Temporal lobe (tissue), 2 donors: ENCODE data around the gene SMYD4.

GRCh38 chr17:1628210-1628751, 353 bp downstream of the SLC43A2 start:
- RAMPAGE, long total RNA, result no peak

GRCh38 chr17:1684951-1685229, 223 bp upstream of the PRPF8 start:
- RAMPAGE, long total RNA, result no peak

GRCh38 chr17:1736936-1737762, 5.5 kb upstream of the SERPINF2 start:
- RAMPAGE, long total RNA, result no peak

DNA sequence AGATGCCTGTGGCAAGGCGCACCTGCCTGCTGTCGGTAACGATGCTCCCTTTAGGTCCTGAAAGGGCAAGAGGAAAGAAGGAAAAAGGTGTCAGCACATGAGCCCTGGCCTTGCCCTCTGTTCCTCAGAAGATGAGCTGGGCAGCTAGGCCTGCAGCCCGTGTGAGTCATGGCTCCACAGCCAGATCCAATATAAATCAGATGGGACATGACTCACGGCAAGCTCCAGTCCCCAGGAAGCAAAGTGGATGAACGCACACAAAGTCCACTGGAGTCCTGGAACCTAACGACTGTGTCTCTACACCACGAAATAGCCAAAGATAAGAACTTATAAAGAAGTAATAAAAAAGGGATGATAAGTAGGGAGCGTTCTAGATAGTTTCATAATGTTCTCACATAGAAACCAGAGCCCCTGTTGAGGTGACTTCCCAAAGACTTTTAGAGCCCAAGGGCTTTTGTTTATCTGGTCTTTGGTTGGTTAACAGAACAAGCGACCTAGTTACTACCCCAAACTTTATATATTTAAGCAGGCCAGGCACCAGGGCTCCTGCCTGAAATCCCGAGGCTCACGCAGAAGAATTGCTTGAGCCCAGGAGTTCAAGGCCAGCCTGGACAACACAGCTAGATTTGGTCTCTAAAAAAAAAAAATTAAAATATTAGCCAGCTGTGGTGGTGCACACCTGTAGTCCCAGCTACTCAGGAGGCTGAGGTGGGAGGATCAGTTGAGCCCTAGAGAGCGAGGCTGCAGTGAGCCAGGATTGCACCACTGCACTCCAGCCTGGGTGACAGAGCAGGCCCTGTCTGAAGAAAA, 25.9 kb downstream of the SERPINF1 start:
- RAMPAGE, long total RNA, result no peak

DNA sequence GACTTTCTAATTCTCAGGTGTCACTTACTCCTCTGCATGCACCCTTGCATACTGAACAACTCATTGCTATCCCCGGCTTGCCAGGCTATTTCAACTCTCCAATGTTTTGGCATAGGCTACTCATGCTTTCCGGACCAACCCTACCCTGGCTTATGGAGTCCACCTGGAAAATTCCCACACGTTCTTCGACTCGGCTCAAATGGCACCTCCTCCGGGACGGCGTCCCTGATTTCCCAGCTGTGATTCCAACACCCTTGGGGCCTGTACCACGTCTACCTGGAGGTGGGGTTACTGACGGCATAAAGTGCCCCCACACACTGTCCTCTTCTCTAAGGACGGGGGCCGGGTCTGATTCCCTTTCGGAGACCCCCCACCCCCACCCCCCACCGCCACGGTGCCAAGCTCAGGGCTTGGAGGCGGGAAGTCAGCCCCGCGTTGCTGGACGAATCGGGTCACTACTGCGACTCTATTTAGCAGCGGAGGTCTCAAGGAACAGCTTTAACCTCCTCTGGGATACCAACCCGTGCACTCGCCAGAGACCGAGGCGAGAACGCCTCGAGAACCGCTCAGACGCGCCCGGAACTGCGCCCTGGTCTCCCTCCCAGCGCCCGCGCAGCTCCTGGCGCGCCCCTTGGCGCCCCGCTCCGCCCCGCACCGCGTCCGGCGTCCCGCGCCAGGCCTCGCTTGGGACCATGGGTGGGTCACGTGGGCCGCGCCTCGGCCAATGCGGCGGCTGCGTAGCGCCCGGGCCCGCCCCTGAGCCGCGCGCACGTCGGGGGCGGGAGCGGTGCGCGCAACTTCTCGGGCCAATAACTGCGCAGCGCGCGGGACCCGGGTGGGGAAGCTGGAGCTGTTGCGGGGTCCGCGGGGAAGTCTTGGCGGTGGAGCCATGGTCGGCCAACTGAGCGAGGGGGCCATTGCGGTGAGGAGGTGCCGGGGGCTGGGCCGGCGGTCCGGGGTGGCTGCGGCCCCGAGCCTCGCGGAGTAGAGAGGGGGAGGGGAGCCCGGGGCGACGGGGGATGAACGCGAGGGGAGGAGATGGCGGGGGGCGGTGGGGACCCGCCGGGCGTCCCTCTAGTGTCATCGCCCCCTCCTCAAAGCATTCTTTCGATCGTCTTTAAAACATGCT, at the start of gene SMYD4:
Gene SMYD4 (minus strand): TSS at position 698 of the 1,129 bp plus-strand sequence.
- RAMPAGE, long total RNA, result no peak

DNA sequence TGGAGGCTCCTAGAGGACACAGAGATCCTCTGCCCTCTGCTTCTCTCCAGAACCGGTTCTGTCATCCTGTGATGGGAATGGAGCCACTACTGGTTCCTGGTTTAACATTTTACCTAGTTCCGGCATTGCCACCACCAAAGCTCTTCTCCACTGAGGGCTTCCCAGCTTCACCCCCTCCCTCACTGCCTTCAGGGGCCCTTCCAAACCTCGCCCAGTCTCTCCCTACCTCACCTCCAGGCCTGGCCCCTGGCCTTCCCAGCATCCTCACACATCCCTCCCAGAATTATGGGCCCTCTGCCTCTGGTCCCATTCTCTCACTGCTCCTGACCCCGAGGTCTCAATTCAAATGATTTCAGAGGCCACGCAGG, 58.5 kb downstream of the RTN4RL1 start:
- RAMPAGE, long total RNA, result no peak

- RAMPAGE, long total RNA, result no peak
Observed at GRCh38 chr17:2018289-2019481, 6.4 kb downstream of the RTN4RL1 start.

DNA sequence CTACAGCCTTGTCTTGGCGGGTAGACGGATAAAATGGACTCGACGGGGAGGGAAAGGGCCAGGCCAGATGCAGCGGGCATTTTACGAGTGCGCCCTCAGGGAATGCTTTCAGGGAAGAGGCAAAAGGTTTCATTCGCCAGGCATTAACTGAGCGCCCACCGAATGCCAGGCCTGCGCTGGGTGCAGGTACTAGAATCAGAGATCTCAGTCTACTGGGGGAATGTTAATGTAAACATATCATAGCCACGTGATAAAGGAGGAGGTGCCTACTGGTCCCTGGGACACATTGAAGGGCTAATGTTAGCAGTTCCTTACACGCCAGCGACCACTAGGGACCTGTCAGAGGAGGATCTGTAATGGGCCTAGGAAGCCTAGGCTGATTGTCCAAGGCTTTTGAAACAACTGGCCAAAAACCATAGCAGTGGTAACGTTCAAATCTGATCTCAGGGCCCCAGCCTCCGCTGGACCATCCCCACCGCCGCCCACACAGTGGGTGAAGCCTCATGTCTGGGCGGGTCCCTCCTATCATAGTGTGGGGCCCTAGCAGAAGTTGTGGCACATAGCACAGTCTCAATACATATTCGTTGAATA, 609 bp downstream of the DPH1 start:
- RAMPAGE, long total RNA, result no peak

- RAMPAGE, long total RNA, result no peak
Observed at GRCh38 chr17:2062406-2063103, 7.7 kb downstream of the HIC1 start.

- RAMPAGE, long total RNA, result no peak
Observed at GRCh38 chr17:2107542-2108029, 52.7 kb downstream of the HIC1 start.

- RAMPAGE, long total RNA, result no peak
Observed at GRCh38 chr17:2123382-2124302, 68.7 kb downstream of the HIC1 start.

- RAMPAGE, long total RNA, result no peak
Observed at GRCh38 chr17:2189732-2190383, 113.7 kb downstream of the SMG6 start.

DNA sequence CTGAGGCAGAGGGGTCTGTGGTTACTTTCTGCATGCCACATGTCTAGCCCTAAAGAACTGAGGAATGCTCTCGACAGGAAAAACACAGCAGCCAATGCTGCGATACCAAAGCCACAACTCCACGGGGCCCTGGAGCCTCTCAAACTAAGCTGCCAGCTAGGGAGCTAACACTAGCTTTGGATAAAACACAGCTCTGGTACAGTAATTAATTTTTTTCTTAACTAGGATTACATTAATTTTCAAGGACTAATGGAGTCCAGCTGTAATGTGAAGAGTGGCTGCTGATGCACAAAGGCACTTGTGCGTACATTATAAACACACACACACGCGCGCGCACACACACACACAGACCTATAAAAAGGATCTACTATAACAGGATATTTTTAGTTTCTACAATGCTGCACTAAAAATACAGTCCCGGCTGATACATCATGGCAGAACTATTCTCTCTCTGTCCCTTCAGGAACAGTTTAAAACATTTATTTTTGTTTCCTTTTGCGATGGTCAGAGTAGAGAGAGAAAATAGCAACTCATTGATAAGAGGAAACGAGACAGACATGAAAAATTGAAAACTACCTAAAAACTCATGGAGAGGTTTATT, 88.6 kb downstream of the SMG6 start:
- RAMPAGE, long total RNA, result no peak

- RAMPAGE, long total RNA, result no peak
Observed at GRCh38 chr17:2282479-2282935, 21.1 kb downstream of the SMG6 start.

DNA sequence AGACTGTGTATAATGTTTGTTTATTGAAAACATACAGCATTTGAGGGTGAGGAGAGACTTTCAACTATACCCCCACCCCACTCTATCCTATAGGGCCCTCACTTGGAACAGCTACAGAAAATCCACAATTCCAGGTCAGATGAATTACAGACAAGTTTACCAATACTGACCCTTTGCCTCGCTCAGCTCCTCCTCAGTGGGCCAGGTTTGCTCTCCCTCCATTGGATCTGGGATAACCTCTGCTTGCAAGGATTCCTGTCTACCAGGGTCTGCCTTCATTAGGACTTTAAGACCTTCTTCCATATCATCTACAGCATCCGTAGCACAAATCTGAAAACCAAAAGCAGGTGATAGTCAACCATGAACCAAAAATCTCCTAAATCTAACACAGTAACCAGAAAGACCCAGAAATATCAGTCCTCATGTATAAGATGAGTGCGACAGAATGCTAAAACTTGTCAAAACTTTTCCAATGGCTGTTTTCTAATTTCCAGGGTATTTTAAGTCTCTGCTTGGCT, 2.8 kb downstream of the TSR1 start:
- RAMPAGE, long total RNA, result no peak

- RAMPAGE, long total RNA, result no peak
Observed at GRCh38 chr17:2387507-2387846, 13.4 kb downstream of the MNT start.

GRCh38 chr17:2393932-2394550, 6.8 kb downstream of the MNT start:
- RAMPAGE, long total RNA, result no peak

- RAMPAGE, long total RNA, result no peak
Observed at GRCh38 chr17:2401459-2401847, 593 bp upstream of the MNT start.

DNA sequence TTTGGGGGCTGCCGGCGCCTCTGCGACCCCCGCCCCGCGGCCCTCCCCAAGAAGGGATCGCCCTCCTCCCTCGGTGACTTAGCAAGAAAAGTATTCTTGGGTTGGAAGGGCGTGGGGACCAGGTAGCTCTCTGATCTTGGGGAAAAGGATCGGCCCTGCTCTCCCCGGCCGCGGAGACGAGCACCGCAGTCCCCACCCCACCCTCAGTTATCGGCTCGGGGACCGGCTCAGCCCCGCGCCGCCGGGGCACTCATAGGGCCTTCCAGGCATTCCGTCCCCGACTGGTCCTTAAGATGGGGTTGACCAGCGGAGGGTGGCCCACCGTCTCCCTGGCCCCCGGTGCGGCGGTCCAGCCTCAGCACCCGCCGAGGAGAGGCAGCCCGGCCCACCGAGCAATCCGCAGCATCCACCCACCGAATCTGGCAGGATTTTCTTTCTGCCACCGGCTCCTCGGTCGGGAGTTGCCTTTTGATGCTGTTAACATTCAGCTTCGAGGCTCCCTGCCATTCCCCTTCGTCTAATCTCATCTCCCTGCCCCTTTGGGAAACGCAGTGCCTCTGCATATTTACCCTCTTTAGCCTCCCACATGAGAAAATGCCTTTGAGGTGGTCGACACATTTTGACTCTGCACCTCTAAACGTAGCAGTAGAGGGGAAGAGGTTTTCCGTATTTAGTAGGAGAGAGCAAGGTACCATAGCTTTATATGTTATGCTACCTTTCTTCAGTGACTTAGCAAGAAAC, 989 bp downstream of the PAFAH1B1 start:
- RAMPAGE, long total RNA, result no peak

DNA sequence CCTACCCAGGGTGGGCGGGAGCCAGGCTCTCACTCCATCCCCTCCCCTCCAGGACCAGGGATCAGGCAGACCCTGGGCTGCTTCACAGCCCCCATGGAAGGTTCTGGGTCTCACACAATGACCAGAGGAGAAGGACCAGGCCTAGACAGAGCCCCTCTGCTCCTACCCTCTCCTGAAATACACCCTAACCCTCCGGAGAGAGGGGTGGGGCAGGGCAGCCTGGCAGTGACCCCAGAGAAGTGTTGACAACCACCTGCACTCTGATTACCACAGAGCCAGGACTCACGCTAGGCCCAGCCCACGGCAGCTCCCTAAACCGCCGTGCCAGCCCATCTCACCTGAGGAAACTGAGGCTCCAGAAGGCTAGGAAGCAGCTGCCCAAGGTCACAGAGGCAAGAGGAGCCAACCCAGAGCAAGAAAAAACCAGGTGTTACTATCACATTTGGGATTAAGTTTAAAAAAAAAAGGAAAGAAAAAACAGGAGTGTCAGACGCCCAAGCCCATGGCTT, 3.3 kb downstream of the CLUH start:
- RAMPAGE, long total RNA, result no peak